ENCODE measurements around a stretch of chr7.

GRCh38 chr7:131027129-131028104 lies 293.4 kb upstream of the KLF14 start:
- PRO-cap = no peak

- PRO-cap = no peak
Observed at GRCh38 chr7:131046633-131047425, 280.8 kb upstream of the MKLN1 start.

GRCh38 chr7:131048607-131049779 lies 278.7 kb upstream of the MKLN1 start:
- PRO-cap = no peak

GRCh38 chr7:131071653-131072507 lies 255.8 kb upstream of the MKLN1 start:
- PRO-cap = bidirectional peak, plus-strand start at chr7:131072313, minus-strand start at chr7:131072109

DNA sequence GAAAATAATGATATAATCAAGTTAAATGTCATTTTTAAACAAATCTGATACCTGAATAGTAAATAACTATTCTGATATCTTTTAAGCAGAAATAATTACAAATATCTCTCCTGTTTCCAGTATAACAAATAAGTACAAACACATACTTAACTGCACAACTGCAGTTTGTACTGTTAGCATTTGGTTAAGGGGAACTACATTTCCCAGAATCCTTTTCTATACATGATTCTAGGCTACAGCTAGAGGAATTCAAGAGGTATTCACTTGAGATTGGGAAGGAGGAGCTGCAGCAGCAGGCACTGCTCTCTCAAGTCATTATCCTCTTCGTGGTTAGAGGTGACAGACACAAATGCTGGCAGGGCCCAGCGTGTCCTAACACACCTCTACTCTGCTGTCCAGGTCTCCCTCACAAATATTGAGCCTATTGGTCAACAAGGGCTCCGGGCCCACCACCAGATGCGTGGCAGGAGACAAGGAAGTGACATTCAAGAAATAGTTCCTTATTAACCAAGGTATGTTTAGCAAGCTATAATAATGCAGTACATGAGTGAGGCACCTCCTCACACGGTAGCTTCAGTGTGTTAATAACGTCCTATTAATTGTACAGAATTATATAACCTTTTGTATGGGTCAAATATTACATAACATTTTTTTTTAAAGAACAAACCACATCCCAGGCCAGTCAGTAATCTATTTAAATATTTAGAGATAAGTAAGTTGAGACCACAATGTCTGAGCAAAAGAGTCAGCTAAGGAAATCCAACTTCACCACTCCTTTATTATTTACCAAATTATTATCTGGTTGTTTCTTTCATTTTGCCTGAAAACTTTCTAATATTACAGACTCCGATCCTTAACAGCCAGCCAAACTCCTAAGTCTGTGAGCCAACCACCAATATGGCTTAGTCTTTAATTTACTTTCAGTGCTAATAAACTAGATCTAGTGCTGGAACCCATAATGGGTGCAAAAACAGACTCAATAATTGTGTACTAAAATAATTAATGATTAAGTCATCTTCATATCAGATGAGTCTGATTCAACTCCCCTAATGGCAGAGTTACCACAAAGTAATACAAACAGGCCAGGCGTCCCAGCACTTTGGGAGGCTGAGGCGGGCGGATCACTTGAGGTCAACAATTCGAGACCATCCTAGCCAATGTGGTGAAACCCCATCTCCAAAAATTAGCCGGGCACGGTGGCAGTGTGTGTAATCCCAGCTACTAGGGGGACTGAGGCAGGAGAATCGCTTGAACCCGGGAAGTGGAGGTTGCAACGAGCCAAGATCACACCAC lies 254.7 kb upstream of the MKLN1 start:
- PRO-cap = unidirectional peak, plus-strand start at position 263 of the sequence

DNA sequence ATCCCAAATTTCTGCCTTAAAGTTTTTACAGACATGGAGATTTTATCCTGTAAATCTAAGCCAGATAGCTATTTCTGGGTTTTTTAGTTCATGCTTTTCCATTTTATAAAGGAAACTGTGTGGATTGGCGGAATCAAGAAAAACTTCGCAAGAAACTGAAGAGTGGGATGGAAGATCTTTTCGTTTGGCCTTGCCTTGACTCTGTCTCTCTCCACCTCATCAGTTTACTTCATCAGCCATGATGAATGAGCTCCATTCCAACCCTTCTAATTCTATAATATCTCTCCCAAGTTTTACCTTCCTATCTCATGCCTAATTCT lies 218.5 kb upstream of the MKLN1 start:
- PRO-cap = no peak

GRCh38 chr7:131124294-131124867 lies 203.3 kb upstream of the MKLN1 start:
- PRO-cap = no peak

- PRO-cap = unidirectional peak, minus-strand start at chr7:131219758
Observed at GRCh38 chr7:131219533-131220055, 108.1 kb upstream of the MKLN1 start.

DNA sequence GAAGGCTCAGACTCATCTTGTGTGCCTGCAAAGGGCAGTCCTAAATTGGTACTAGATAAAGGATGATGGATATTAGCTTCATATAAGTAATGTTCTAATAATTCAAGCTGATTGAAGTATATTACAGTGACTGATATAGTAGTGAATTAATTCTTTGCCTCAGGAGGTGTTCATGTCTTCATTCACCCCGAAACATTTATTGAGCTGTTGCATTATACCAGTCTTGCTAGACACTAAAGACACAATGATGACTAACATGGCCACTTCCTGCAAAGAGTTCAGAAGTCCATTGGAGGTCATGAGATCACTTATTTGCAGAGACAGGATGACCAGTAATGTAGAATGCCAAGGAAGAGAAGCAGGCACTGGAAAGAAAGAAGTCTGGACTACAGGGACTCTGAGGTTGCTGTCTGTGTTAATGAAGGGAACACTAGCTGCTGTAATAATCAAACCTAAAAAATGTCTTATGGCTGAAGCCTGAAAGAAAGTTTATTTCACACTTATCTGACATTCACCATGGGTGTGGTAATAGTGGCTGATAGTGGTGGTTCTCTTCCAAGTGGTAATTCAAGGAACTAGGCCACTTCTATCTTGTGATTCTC lies 89.4 kb upstream of the MKLN1 start:
- PRO-cap = no peak

- PRO-cap = unidirectional peak, plus-strand start at chr7:131284872; unidirectional peak, plus-strand start at chr7:131285062
Observed at GRCh38 chr7:131284637-131285412, 42.9 kb upstream of the MKLN1 start.

DNA sequence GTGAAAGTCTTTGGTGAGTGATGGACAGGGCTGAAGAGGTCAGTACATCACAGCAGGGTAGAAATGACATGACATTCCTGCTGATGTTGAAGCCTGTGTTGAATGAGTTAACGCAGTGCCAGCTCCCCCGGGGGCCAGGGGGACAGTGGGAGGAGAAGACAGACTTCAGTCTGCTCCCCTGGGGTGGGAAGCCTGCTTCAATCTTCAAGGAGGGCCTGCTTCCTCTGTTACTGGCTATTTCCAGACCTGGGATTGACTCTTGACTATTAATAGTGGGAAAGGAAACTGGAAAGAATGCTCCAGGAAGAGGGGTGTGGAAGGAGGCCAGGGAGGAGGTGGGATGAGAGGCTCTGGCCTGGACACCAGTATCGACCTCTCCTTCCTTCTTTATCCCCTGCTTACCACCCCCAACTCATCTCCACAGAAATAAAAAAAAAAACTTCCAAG lies 27.2 kb downstream of the PODXL start:
- PRO-cap = unidirectional peak, minus-strand start at position 240 of the sequence

GRCh38 chr7:131657894-131658374 lies 101.5 kb upstream of the PODXL start:
- PRO-cap = unidirectional peak, plus-strand start at chr7:131658181

DNA sequence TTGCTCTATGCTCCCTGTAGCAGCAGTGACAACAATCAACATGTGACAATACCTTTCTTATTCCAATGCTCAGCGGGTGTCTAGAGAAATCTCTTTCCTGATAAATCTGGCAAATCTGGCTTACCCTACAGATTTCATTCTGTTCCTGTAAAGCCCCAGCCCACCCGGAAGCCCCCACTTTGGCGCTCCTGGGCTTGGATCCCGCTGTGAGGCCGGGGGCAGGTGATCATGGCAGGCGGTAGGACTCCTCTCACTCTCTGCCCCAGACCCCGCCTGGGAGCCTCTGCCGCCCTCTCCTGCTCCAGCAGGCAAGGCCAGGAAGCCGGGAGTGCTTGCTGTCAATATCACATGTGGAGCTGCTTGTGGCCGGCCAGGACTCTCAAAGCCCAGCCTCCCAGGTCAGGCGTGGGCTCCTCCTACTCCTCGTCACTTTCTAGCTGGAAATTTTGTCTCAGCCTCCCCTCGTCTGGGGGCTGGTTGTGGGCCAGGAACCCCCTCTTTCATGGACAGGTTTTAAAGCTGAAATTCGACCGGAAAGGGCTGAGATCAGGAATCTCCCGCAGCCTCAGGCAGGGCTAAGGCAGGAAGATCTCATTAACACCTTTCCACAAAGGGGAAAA lies 273.5 kb upstream of the PODXL start:
- PRO-cap = no peak

DNA sequence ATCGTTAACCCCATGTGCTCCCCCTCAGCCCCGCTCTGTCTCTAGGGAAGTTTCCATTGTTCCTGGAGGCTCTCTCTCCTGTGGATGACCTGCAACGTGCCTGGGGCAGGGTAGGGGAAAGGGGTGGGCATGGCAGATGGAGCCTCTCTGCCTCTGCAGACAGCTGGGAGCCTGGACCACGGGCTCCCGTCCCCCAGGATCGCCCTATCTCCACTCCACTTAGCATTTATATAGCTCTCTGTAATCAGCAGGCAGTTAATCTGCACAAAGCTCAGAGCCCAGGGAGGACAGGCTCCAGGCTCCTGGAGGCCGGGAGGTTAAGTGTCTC lies 369.7 kb downstream of the PLXNA4 start:
- PRO-cap = no peak

DNA sequence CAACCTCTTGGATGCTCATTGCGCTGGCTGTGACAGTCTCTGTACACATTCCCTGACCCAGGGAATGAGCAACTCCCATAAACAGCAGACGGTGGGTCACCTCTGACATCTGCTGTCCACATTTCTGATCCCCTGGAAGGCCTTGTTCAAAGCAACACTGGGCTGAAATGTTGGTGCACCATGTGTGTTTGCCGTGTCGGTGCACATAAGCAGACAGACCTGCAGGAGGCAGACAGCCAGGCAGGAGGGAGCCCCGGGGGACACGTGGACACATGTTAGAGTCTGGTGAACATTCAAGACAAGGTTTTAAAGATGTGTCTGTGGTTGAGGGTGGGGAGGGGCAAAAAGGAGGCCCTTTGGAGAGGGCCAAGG lies 254.9 kb downstream of the PLXNA4 start:
- PRO-cap = no peak

DNA sequence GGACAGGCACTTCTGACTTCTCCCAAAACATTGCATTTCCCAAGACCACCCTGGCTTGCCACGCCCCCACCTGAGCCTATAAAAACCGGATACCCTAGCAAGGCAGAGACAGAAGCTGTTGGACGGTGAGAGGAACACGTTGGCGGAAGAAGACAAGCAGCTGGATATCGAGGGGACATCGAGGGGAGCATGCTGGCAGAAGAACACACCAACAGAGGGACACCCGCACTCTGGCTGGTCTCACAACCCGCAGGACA lies 157.7 kb upstream of the PLXNA4 start:
- PRO-cap = no peak

DNA sequence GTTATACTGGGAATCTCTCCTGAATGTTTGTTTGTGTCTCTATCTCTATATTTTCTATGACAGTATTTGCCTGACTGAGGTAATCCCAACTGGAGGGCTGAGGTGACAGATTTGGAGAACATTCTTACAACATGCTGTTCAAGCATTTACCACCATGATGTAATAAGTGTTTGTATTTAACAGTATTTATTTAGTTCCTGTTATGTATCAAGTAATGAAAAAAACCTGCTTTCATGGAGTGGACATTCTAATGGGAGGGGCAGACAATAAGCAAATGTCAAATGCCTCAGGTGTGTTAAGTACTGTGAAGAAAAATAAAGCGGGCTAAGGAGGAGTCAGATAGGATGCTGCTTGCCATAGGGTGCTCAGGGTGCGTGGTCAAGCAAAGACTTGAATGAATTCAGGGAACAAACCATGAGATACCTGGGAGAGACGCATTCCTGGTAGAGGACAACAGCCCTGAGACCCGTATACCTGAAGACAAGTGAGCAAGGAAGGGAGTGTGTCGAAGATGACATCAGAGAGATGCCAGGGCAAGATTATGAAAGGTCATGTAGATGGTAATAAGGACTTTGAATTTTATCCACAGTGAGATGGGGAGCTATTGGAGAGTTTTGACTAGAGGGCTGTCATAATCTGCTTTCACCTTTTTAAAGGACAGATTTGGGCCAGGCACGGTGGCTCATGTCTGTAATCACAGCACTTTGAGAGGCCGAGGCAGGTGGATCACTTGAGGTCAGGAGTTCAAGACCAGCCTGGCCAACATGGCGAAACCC lies 417.9 kb downstream of the EXOC4 start:
- PRO-cap = no peak

DNA sequence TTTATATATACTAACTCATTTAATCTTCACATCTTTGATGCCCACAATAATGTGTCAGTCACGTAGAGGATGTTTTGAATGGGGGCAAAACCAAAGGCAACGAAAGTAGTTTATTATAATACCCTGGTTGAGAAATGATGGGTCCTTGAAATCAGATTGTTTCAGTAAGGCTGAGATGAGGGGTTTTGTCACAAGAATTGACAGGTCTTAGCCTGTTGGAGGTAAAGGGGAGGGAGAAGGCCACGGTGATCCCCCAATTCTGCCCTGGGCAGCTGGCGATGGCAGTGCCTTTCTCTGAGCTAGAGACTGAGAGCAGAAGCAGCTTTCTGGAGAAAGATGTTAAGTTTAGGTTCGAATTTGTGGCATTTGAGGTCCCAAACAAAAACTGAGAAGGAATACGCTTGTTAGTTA lies 373.2 kb upstream of the LRGUK start:
- PRO-cap = no peak

DNA sequence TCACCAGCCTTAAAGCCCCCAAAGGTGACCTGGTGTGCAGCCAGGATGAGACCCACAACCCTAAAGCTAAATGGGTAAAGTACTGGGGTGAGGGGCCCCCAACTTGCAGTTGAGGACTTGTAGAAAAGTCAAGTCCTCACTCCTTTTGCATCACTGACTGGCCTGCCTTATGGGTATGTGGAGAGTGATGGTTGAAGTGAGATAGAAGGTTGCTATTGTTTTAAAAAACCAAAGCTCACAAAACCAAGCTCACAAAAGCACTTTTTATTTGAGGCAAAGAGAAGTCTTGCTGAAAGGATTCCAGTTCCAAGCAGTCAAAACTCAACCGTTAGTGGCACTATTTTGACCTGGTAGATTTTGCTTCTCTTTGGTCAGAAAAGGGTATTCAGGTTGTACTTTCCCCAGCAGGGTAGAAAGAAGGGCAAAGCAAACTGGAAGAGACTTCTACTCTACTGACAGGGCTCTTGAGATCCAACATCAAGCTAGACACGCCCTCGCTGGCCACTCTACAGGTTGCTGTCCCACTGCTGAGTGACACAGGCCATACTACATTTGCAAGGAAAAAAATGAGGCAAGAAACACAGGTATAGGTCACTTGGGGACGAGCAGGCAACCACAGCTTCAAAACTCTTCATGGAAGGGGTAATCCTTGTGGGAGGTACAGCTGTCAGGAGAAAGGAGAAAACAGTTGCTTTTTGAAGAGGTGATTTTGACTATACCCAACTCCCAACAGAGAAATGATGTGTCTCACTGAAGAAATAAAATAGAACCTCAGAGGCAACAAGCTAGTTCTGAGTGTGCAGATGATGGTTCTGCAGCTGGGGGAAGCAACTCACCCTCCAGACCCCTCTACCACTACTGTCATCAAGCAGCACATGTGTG lies 16.6 kb downstream of the AKR1B1 start:
- PRO-cap = no peak

DNA sequence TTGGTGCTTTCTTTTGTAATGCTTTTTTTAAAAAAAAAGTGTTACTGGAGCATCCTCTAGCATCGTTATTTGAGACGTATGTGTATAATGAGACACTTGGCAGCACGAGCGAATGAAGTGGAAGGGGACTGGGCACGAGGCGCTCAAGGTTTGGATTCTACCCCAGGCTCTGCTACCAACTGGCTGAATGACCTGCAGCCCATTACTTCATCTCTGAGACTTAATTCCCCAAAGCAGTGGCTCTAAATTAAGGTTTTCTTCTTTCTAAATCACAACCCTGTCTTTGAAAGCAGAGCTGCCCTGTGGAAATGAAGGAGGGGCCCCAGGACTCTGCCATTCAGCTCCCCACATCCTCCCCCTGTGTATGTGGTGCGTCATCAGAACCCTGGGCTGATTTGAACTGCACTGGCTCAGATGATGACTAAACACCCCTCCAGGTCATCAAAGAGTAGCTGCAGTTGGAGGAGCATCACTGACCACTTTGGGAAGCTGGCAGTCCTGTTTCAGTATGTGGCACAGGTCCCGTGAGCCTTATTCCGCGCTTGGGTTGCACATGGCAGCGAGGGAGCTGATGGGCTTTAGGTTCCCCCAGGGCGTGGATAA lies 46.6 kb downstream of the BPGM start:
- PRO-cap = unidirectional peak, plus-strand start at position 444 of the sequence